Pericardium fibroblast (primary cell): ENCODE measurements around a stretch of chr13.

DNA sequence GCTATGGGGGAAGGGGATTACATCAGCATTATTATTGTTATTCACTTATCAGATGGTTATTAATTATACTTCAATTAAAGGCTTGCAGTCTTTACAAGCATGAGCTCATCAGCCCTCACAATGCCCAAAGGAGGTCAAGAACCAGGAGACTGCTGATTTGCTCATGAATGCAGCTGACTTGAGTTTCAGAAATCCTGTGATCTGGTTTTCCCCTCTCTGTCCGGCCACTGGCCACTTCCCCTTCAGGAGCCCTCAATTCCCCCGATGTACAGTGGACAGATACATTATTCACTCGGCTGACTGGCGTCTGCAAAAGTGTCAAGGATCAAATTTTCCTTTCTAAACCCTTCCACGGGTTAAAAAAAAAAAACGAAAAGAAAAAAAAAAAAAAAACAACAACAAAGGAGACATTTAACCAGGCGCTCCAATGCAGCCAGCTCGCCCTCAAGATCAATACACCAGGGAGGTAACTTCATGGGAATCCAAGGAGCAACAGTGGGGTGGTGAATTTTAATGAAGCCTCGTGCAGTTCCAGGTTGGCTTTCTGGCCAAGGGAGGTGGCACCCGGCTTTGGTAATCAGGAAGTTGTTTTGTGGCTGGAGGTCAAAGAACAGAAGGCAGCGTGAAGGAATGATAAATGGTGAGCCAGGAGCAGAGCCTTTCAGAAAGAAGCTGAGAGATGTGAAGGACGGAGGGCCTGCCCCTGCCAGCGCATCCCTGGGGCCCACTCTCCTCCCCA, 188.0 kb upstream of the TSC22D1 start:
- RAMPAGE, long total RNA = no peak

DNA sequence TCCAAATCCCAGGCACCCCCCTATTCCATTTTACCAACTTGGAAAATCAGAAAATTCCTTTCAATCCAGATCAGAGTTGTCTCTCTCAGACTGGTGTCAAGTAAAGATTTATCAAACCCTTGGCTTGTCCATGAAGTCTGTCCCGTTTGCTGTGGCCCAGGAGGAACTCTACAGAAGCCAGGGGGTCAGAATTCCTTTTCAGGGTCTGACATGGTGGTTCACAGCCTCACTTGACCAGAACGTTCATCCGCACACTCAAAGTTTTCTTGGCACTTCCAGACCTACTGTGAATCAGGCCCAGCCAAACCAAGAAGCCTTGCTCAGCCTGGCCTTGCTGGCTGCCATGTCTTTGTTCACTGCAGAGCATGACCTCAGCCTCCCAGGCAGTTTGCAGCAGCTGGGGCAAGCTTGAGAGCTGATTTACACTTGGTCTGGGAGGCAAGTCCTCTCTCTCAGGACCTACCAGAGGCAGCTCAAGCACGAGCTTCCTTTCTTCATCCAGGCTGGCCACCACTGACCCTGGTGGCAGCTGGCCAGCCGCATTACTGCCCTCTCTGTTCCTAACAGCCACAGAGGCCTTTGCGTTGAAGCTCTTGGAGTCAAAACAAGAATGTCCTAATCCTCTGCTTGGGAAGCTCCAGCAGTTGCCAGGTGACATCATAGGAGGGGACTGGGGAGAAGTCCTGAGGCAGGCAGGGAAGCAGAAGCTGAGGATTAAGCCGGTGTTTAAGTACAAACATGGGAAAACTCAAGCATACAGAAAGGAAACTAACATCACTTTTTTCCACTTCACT, 85.8 kb downstream of the NUFIP1 start:
- RAMPAGE, long total RNA = no peak

GRCh38 chr13:44922168-44922963, 66.9 kb downstream of the NUFIP1 start:
- RAMPAGE, long total RNA = no peak

GRCh38 chr13:44931105-44931731, 58.1 kb downstream of the NUFIP1 start:
- RAMPAGE, long total RNA = no peak

DNA sequence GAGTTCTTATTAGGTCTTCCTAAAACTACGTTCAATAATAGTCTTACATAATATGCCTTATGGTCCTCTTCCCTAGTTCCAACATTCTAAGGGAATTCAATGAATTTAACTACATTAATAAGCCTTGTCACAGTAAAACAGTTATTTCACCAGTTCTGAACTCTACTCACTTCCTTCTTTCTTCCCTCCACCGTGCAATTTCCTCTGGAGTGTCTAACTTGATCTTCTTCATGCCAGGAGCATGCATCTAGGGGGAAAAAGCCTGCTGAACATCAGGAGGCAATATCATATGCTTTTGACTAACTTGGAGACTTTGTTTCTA, 10.3 kb downstream of the NUFIP1 start:
- RAMPAGE, long total RNA = no peak

DNA sequence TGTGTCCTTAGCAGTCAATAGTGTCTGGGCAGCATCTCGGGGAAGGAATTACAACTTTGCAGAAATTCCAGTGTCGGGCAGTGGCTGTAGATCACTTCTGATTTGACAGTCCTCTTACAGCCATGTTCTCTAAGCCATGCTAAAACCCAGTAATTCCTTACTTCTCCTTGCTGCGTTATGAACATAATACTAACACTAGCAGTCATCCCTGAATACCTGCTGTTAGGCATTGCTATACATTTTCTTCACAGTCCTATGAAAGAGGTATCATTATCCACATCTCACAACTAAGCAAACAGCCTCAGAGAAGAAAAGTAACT, 3.3 kb downstream of the SLC25A30 start:
- RAMPAGE, long total RNA = no peak

- RAMPAGE, long total RNA = no peak
Measured at GRCh38 chr13:46086275-46086947, 18.4 kb downstream of the CPB2 start.

DNA sequence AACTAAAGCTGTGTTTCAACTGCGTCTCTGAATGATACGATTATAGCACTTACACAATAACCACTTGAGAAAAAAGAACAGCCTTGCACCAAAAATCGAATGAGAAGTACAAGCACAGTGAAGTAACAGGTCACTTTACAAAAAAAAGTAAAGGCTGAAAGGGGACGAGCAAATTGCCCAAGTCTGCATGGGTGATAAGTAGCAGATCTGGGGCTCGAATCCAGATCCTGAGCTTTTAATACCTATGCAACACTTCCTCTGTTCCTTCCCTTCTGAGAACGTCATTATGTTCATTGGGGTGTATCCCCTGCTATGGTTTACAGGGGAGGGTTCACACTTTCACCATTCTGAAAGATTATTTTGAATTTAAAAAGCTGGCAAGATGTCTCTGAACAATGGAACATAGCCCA, 3.3 kb downstream of the CPB2 start:
- RAMPAGE, long total RNA = no peak

DNA sequence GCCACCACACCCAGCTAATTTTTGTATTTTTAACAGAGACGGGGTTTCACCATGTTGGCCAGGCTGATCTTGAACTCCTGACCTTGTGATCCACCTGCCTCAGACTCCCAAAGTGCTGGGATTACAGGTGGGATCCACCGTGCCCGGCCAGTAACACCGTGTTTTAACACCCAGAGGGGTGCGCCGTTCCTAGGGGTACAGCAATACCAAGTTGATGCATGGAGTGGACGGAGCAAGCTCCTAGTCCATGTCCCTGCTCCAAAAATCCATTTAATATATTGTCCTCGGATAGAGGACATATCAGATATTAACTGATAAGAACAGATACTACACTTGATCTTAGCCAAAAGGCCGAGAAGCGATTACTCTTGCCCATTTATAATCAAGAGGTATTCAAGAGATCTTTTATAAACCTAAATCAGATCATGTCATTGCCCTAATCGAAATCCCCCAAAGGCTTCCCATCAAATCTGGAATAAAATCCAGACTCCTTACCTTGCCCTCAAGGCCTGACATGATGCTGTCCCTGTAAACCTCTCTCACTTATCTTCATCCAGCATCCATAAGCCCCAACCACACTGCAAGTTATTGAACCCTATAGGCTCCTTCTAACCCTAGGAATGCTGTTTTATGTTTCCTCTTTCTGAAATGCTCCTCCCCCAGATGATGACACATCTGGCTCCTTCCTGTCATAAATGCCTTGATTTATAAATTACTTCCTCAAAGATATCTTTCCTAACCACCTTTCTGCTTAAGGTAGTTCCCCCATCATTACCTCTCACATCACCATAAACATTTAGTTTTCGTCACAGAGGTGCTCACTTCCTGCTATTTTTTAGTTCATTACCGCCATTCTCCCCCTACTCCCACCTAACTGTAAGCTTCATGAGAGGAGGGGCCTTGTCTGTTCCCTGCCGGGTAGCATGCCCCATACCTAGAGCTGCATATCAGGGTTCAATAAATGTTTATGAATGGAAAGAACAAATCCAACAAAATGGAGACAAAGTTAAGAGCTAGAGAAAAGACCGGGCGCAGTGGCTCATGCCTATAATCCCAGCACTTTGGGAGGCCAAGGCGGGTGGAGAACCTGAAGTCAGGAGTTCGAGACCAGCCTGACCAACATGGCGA, 12.5 kb downstream of the RUBCNL start:
- RAMPAGE, long total RNA = no peak

DNA sequence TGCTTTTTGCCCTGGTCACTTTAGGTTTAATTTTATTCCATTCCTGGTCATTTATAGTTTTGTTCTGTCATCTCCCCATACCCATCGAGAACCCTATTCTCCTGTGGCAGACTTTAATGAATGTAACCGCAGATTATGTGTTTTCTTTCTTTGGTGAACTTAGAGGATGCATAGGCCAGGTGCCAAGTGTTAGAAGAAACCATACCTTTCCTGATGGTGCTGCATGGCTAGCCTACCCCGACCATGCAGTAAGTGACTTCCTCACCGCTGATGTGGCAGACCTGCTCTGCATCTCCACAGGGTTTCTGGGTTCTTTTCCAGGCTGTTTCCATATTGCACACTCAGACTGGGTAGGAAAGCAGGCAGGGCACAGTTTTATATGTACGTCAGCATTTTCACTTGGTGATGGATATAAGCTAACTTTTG, 42.1 kb downstream of the LRCH1 start:
- RAMPAGE, long total RNA = no peak

DNA sequence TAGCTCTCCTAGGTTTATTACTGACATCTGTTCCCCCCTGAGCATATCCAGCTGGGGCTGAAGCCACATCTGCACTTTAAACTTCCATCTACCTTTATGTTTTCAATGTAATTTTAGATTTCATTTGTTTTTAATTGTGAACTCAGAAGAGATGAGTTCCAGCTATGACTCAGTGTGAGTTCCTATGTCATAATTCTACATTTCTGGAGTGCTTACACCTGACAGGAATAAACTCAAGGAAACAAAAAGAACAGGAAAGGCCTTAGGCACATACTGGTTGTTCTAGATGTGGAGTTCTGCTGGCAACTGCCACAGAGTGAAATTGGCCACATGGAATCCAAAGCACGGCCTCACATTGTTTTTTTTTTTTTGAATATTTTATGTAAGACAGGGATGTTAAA, 42.5 kb downstream of the LRCH1 start:
- RAMPAGE, long total RNA = no peak

DNA sequence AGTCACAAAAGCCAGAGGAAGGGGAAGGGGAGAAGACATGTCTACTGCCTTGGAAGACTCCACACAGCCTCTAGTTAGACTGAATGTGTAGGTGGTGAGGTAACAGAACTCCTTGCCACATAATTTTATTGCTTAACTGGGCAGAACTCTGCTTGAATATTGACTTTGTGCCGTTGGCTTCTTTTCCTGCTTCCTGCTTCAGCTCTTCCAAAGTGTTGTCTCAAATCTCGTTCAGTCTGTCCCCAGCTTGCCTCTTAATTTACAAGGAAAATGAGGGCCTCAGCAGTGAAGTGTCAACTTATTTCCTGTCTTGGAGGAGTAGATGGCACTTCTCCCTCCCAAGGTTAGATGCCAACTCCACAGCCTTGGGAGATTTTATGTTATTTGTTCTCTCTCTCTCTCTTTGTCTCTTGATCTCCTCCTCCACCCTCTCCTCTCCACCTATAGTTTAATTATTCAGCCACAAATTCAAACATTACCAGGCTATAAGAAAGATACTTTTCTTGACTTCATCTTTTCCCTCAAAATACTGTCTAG, 37.0 kb downstream of the ESD start:
- RAMPAGE, long total RNA = no peak

GRCh38 chr13:46816978-46817468, 20.1 kb upstream of the ESD start:
- RAMPAGE, long total RNA = no peak

- RAMPAGE, long total RNA = no peak
Measured at GRCh38 chr13:48001950-48002464, 934 bp upstream of the SUCLA2 start.

DNA sequence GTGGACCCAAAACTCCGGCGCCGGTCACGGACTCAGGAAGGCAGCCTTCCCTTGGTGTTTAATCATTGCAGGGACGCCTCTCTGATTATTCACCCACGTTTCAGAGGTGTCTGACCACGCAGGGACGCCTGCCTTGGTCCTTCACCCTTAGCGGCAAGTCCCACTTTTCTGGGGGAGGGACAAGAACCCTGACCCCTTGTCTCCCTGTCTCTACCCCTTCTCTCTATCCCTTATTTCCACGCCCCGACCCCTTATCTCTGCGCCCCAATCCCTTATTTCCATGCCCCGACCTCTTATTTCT, 19.5 kb downstream of the NUDT15 start:
- RAMPAGE, long total RNA = no peak

GRCh38 chr13:48256052-48256697, 23.2 kb downstream of the ITM2B start:
- RAMPAGE, long total RNA = no peak

- RAMPAGE, long total RNA = no peak
Measured at GRCh38 chr13:48317812-48318433, 14.4 kb downstream of the RB1 start.

- RAMPAGE, long total RNA = no peak
Measured at GRCh38 chr13:48401504-48402027, 11.3 kb downstream of the LPAR6 start.

GRCh38 chr13:48491981-48492456, 40.9 kb downstream of the RCBTB2 start:
- RAMPAGE, long total RNA = no peak

GRCh38 chr13:48596036-48596491, 57.7 kb upstream of the CYSLTR2 start:
- RAMPAGE, long total RNA = no peak